Cerebellum (tissue), 5 donors: ENCODE data around the gene VLDLR.

DNA sequence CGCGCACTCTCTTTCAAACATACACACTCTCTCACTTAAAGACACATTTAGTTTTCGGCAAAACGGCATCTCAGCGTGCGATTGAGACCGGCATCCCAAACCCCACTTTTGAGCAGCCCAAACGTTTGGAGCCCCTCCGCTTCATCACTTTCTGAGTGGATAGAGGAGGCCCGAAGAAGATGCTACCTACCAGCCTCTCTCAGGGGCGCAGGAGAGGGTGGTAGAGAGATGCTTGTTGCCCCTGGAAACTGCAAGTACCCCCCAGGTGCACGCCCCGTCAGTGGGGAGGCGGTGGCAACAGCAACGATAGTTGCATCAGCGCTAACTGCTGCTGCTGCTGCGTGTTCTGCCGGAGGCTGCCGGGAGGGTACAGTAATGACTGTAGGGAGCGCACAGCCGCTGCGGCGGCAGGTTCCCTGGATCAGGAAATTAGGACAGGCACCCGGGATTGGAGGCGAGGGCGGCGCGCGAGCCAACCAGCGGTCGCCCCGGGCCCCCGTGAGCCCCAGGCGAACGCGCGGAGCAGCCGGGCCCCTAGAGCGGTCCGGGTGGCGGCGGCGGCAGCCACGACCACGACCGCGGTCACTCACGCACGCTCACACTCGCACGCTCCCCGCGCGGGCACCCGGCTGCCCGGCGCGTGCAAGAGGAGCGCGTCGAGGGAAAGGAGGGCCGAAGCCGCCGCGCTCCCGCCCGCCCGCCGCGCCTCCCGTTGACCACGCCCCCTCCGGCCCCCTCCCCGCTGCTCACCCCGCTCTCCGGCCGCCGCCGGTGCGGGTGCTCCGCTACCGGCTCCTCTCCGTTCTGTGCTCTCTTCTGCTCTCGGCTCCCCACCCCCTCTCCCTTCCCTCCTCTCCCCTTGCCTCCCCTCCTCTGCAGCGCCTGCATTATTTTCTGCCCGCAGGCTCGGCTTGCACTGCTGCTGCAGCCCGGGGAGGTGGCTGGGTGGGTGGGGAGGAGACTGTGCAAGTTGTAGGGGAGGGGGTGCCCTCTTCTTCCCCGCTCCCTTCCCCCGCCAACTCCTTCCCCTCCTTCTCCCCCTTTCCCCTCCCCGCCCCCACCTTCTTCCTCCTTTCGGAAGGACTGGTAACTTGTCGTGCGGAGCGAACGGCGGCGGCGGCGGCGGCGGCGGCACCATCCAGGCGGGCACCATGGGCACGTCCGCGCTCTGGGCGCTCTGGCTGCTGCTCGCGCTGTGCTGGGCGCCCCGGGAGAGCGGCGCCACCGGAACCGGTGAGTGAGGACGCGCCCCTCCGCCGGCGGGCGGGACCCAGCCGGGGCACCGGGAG, at the start of gene VLDLR:
Gene VLDLR (plus strand): TSS at position 749 of the 1,289 bp plus-strand sequence.
- PRO-cap, 3 experiments = peak in 3 of 3 experiments; most common plus-strand start position 537 of the sequence (in 3); most common minus-strand start position 348 of the sequence (in 1)
- RAMPAGE, long total RNA = no peak

DNA sequence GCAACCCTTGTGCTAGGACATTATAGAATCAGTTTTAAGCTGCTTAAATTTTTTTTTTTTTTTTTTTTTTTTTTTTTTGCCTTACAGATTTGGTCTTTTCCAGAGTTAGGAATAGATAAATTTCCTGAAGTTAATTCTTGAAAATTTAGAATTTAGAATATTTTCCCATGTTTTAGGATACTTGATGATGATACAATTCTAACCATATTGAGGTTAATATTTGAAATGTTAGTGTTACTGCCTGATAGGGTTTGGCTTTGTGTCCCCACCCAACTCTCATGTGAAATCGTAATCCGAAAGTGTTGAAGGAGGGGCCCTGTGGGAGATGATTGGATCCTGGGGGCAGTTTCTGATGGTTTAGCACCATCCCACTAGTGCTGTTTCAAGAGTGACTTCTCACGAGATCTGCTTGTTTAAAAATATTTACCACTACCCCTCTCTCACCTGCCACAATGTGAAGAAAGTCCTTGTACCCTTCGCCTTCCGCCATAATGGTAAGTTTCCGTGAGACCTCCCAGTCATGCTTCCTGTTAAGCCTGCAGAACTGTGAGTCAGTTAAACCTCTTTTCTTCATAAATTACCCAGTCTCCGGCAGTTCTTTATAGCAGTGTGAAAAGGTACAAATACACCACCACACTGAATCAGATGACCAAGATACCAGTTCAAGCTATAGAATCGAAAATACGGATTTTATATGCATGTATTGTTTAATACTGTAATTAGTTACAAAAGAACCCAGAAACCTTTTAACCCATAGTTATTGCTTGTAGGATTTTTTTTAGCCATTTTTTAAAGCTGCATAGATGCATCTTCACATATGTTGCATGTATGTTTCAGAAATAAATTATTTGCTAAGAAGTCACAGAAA, 2.7 kb upstream of the RFX3 start:
- PRO-cap, 3 experiments = no peak in any of the 3 experiments
- RAMPAGE, long total RNA = no peak

DNA sequence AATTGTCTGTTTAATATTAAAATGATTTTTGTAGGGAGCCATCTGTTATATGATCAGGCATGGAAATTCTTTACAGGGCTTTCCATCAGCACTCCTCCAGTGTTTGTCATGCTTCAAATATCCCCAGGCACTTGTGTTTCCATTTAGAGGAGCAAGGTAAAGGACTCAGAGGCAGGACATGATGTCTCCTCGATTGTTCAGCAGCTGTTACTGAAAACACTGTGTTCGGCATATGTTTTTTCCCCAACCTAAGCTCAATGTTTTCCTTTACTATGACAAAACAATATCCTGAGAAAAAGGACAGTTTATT, 172.3 kb upstream of the RFX3 start:
- PRO-cap, 3 experiments = no peak in any of the 3 experiments
- RAMPAGE, long total RNA = no peak

DNA sequence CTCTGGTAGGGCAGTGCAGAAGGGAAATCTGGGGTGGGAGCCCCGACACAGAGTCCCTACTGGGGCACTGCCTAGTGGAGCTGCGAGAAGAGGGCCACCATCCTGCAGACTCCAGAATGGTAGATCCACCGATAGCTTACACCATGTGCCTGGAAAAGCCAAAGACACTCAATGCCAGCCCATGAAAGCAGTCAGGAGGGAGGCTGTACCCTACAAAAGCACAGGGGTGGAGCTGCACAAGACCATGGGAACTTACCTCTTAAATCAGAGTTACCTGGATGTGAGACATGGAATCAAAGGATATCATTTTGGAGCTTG, 263.7 kb upstream of the RFX3 start:
- PRO-cap, 3 experiments = no peak in any of the 3 experiments
- RAMPAGE, long total RNA = no peak

DNA sequence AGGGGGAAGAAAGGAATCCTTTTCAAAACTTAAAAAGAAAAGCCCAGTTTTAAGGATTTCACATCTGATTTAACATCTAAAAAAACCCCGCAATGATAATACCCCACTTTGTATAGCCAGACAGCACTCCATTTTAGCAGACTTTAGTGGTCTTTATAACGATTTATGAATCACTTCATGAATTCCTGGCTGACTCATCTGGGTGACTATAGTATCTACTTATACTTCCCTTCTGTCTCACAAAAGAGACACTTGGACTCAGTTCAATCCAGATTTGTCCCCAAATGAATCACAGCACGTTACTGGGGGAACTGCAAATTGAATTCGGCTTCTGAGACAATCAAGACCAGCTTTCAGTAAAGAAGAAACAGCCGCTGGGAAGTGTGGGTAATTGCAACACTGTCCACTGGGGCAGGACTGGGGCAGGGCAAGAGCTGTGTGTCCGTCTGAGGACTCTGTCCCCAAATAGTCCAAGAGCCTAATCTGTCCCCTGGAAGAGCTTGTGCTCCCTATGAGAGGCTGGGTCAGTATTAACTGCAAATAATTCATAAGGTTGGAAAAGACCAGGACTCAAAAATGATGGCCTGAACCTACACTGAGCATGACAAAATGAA, 337.3 kb upstream of the RFX3 start:
- PRO-cap, 3 experiments = peak in 1 of 3 experiments; most common plus-strand start position 396 of the sequence (in 1)
- RAMPAGE, long total RNA = no peak

DNA sequence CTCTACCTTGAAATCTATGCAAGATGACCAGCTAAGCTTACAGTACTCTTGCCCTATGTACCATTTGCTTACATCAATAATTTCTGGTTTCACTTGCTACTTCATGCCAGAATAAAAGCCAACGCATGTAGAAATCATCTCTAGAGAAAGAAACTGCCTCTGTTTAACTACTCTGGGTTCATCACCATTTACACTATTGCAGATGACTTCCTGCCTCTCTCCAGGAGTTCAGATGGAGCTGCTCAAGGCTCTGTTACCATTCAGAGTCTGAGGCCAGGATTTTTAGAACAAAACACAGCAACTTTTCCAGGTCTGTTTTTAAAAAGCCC, 216.1 kb downstream of the GLIS3 start:
- PRO-cap, 3 experiments = no peak in any of the 3 experiments
- RAMPAGE, long total RNA = no peak

- PRO-cap, 3 experiments = no peak in any of the 3 experiments
- RAMPAGE, long total RNA = no peak
Observed at GRCh38 chr9:4235782-4236562, 63.9 kb downstream of the GLIS3 start.

- PRO-cap, 3 experiments = no peak in any of the 3 experiments
- RAMPAGE, long total RNA = no peak
Observed at GRCh38 chr9:4293242-4294163, 6.4 kb downstream of the GLIS3 start.

GRCh38 chr9:4305009-4305723, 5.3 kb upstream of the GLIS3 start:
- PRO-cap, 3 experiments = no peak in any of the 3 experiments
- RAMPAGE, long total RNA = no peak

GRCh38 chr9:4584490-4585588, 77.3 kb upstream of the PLPP6 start:
- PRO-cap, 3 experiments = no peak in any of the 3 experiments
- RAMPAGE, long total RNA = no peak

GRCh38 chr9:4605576-4606067, 56.5 kb upstream of the PLPP6 start:
- PRO-cap, 3 experiments = no peak in any of the 3 experiments
- RAMPAGE, long total RNA = no peak

DNA sequence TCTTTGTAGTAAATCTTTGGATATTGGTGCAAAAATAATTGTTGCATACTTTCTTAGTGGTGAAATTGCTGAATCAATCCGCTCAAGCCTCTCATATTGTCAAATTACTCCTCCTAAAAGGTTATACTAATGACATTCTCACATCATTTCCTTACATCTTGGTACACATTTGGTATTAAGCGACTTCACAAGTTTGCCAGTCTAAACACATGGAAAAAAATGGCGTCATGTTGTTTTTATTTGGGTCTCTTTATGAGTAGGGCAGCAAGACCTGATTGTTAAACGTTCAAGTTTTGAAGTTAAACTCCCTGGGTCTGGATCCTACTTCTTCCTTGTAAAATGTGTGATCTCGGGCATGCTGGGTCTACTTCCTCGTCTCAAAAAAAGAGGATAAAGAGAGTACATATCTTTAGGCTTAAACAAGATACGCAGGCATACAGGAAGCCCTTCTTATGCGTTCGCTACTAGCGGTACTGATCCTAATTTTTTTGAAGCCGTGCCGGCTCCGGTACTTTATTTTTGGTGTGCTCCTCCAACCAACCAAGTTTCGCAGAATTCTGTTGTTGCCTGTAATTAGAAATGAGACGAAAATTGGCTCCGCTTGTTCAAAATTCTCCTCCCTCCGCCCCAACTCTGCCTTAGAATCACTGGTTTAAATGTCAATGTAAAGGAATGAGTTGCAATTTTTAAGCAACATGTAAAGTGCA, 617 bp upstream of the CDC37L1 start:
- PRO-cap, 3 experiments = peak in 1 of 3 experiments; most common minus-strand start position 463 of the sequence (in 1)
- RAMPAGE, long total RNA = no peak

- PRO-cap, 3 experiments = no peak in any of the 3 experiments
- RAMPAGE, long total RNA = no peak
Observed at GRCh38 chr9:4732719-4733415, 8.1 kb downstream of the AK3 start.

DNA sequence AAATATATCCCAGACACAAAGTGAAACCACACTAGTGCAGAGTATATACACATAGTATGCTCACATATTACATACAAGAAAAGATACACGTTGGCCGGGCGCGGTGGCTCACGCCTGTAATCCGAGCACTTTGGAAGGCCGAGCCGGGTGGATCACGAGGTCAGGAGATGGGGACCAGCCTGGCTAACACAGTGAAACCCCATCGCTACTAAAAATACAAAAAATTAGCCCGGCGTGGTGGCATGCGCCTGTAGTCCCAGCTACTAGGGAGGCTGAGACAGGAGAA, 1.5 kb downstream of the AK3 start:
- PRO-cap, 3 experiments = no peak in any of the 3 experiments
- RAMPAGE, long total RNA = no peak

DNA sequence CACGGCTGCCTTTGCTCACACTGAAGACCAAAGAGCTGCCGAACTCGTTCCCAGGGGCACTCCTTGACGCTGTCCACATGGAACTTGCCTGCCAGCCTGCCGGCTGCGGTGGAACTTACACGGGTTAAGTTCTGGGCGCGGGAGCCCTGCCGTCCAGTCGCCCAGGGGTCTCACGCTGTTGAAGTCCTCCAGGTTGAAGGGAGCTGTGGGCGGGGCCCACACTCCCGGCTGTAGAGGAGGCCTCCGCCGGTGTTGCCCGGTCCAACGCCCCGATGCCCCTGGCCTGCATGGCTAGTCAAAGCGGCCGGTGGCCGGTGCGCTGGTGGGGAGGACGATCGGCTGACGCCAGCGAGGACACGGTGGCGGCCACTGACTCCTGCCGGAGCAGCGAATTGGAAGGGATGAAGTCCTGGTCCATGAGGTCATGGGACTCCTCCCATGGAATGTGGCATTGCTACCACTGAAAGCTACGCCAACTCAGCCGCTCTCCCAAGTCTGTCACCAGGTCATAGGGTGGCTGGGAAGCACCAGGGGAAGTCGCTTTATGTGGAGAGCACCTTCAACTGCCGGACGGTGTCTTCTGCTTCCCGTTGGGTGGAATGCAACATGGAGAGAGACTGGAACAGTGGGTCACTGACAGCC, 11.8 kb downstream of the RCL1 start:
- PRO-cap, 3 experiments = no peak in any of the 3 experiments
- RAMPAGE, long total RNA = no peak

- PRO-cap, 3 experiments = no peak in any of the 3 experiments
- RAMPAGE, long total RNA = no peak
Observed at GRCh38 chr9:4833049-4833591, 40.4 kb downstream of the RCL1 start.

- PRO-cap, 3 experiments = no peak in any of the 3 experiments
- RAMPAGE, long total RNA = no peak
Observed at GRCh38 chr9:4901582-4902329, 83.3 kb upstream of the JAK2 start.

DNA sequence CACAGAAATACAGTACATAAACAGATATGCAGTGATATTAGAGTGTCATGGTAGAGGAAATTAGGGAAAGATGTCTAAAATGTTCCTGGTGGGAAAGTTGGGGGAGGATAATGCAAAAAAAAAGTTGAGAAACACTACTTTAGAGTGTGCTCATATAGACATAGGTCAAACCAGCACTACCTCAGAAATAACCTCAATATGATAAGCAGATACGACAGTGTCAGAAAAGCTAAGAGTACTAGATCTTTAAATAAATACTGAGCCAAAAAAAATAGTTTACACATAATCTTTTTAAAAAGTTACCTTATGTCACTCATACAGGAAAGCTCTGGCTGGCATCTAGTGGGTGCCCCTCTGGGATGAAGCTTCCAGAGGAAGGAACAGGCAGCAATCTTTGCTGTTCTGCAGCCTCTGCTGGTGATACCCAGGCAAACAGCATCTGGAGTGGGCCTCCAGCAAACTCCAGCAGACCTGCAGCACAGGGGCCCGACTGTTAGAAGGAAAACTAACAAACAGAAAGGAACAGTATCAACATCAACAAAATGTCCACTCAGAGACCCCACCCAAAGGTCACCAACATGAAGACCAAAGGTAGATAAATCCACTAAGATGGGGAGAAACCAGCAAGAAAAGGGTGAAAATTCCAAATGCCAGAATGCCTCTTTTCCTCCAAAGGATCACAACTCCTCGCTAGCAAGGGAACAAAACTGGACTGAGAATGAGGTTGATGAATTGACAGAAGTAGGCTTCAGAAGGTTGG, 52.1 kb downstream of the INSL6 start:
- PRO-cap, 3 experiments = no peak in any of the 3 experiments
- RAMPAGE, long total RNA = no peak

GRCh38 chr9:5586168-5586646, 42.7 kb upstream of the RIC1 start:
- PRO-cap, 3 experiments = no peak in any of the 3 experiments
- RAMPAGE, long total RNA = no peak

GRCh38 chr9:5621167-5621704, 7.7 kb upstream of the RIC1 start:
- PRO-cap, 3 experiments = no peak in any of the 3 experiments
- RAMPAGE, long total RNA = no peak